Astrocyte (in vitro differentiated cells and primary cell): ENCODE measurements around the genes CLCN7 and TELO2.

DNA sequence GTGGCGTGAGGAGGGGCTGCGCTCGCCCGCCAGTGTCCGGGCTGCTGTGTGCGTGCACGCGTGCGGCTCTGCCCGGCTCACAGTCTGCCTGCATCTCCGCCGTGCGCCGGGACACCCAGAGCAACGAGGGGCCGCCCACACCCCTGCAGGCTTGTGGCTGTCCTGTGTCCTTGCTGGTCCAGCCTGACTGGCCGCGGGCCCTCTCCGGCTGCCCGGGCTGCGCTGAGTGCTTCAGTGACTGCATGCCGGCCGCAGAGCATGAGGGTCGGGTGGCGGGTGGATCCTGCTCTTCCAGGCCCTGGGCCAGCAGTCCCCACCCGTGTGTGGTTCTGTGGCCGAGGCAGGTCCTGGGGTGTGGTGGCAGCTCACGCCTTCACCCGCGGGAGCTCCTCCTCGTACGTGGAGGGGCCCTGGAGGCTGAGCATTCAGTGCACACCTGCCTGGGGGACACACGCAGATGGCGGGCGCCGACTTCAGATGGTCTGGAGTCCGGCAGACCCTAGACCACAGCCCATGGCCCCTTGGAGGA lies 12.3 kb downstream of the TPSG1 start:
- PRO-cap = no peak
- RRBS, 2 experiments = 94 to 95% methylated on average over 10 to 16 of the region's 37 CpGs

- PRO-cap = no peak
- RRBS, 2 experiments = 3% methylated on average over 2 to 13 of the region's 36 CpGs
Measured at GRCh38 chr16:1300562-1301261, 8.7 kb upstream of the UBE2I start.

DNA sequence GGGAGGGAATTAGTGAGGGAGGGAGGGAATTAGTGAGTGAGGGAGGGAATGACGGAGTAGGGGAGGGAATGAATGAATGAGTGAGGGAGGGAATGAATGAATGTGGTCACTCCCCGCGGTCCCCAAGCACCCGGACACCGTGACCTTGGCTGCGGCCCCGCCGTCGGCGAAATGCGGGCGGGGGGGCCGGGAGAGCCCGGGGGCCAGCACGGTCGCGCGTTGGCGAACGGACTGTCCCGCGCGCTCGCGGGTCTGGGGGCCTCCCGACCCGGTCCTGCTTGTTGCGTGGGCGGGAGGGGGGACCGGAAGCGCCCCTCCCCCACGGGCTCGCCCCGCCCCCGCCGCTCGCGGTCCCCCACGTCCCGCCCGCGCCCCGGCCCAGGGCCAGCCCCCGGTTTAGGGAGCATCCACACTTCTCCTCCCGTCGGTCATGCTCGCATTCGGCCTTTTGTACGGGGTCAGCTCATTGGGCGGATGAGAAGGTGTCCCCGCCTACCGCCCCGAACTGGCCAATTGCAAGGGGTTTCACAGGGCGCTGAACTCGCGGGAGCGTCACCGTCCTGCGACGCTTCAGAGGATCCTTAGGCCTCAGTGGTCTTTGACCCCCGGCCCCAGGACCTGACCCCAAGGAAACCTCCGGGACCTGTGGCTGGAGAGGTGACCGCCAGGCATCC lies 684 bp upstream of the UBE2I start:
- PRO-cap = bidirectional peak, plus-strand start at position 528 of the sequence, minus-strand start at position 254 of the sequence; unidirectional peak, plus-strand start at position 603 of the sequence
- RRBS, 2 experiments = 1 to 3% methylated on average over 37 of the region's 63 CpGs

DNA sequence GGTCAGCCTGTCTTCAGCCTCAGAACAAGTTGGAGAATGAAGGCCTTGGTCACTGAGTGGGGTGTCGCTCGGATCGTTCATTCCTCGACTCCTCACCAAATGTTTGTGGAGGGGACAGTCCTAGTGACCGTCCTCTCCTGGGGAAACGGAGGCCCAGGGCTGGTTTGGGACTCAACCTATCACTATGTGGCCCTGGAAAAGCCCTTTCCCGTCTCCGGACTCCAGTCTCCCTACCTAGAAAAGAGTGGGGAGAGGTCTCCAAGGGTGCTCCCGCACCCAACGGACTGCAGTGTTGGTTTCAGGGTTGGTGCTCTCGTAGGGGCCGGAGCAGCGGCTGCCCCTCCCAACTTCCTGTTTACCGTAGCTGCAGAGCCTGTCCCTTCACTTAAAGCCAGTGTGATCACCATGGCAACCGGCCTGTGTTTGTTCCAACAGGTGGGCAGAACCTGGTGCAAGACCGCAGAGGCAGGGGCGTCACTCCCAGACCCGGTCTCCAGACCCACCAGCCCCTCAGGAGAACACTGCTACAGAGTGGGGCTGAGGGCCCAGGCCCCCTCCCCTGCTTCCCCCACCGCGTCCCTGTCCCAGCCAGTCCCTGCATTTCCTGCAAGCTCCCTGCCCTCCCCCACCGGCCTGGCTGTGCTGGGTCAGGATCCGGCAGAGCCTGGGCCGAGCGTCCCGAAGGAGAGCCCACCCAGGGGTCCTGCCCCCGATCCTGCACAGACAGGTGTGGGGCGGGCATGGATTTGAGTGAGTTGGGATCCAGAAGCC lies 1.7 kb upstream of the BAIAP3 start:
- PRO-cap = bidirectional peak, plus-strand start at position 450 of the sequence, minus-strand start at position 299 of the sequence
- RRBS, 2 experiments = 2 to 5% methylated on average over 6 to 8 of the region's 27 CpGs

- PRO-cap = no peak
- RRBS, 2 experiments = 88% methylated on average over 3 of the region's 7 CpGs; no CpG with 5 or more reads in 1 of the 2 experiments
Measured at GRCh38 chr16:1363645-1364128, 12.0 kb downstream of the GNPTG start.

- PRO-cap = unidirectional peak, plus-strand start at chr16:1413970
- RRBS, 2 experiments = 3 to 5% methylated on average over 20 to 40 of the region's 66 CpGs
Measured at GRCh38 chr16:1413343-1414307, 879 bp downstream of the UNKL start.

DNA sequence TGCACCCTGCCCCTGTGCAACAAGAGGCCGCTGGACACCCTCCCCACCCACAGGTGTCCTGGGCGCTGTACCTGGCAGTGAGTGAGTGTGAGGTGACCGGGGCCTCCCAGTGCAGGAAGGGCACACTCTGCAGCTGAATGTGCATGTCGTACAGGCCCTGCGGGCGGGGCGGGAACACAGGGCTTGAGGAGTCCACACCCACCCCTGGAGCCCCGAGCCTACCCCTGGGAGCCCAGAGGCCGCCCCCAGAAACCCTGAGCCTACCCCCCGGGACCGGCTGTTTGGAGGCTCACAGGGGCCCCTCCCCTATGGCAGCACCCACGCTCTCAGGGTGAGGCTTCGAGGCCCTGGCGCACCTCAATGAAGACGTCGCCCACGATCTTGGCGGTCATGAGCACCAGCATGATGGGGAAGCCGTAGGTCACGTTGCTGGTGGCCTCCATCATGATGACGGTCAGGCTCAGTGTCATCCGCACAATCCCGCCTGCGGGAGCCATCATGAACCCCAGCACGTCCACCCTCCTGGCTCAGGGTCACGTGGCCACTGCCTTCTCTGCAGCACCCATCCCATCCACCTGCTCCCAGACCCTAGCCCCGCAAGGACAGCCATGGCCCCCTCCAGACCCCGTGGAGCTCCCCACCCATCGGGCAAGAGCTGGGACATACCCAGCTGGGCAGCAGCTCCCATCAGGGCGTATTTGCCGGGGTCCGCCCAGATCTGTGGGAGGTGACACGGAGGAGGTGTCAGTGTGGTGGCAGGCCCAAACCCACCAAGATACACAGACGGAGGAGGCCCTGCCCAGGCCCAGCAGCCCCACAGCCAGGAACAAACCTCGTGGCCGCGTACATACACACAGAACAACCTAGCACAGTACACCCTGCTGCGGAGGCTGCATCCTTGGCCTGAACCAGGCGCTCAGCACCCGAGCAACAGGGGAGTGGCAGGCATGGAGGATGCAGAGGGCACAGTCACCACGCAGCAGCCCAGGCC lies 4.5 kb upstream of the CCDC154 start:
- PRO-cap = no peak
- RRBS, 2 experiments = no CpG with 5 or more reads among the region's 41 CpGs

DNA sequence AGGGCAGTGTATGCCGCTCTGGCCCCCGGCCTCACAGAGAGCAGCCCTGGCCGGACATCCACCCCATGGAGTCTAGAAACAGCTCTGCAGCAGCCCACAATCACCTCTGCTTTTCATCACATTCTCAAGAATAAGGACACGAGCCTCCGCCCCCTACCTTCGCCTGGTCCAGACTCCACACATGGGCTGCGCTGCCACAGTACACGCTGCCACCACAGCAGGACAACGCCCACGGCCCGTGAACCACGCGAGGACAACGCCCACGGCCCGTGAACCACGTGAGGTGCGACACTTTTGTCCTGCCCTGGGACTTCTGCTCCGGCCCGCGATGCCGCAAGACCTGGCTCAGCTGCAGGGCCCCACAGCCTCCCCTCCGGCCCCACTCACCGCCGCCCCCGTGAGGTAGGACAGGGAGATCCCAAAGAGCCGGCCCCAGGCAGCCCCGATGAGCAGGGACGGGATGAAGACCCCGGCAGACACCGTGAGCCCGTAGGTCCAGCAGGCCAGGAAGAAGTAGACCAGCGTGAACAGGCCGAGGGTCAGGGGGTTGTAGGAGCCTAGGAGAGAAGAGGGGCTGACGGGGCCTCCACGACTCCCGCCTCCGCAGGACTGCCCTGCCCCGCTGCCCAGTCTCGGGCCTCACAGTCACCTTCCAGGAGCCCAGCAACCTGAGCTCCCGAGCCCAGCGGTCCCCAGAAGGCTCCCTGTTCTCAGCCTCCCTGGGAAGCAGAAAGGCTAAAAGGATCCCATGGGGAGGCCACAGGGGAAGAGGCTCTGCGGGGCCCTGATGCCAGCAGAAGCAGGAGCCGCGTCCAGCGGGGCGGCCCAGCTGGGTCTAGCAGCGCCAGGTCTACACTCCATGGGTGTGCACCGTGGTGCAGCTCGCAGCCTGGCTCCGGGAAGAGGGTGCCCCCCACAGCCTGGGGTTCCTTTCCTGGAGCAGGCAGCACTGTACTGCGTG lies 6.0 kb upstream of the CCDC154 start:
- PRO-cap = no peak
- RRBS, 2 experiments = 80 to 81% methylated on average over 12 to 13 of the region's 52 CpGs

- PRO-cap = no peak
- RRBS, 2 experiments = no CpG with 5 or more reads among the region's 44 CpGs
Measured at GRCh38 chr16:1452267-1453130, 8.1 kb upstream of the CCDC154 start.

GRCh38 chr16:1474871-1475783 lies at the start of gene CLCN7:
CLCN7 (minus strand) TSS chr16:1475028.
- PRO-cap = bidirectional peak, plus-strand start at chr16:1475116, minus-strand start at chr16:1474995
- RRBS, 2 experiments = 4 to 8% methylated on average over 32 to 34 of the region's 101 CpGs

GRCh38 chr16:1492783-1493703 lies at the start of gene TELO2:
TELO2 (plus strand) TSS chr16:1493360.
- PRO-cap = bidirectional peak, plus-strand start at chr16:1493466, minus-strand start at chr16:1493243
- RRBS, 2 experiments = 1 to 4% methylated on average over 24 to 28 of the region's 89 CpGs

DNA sequence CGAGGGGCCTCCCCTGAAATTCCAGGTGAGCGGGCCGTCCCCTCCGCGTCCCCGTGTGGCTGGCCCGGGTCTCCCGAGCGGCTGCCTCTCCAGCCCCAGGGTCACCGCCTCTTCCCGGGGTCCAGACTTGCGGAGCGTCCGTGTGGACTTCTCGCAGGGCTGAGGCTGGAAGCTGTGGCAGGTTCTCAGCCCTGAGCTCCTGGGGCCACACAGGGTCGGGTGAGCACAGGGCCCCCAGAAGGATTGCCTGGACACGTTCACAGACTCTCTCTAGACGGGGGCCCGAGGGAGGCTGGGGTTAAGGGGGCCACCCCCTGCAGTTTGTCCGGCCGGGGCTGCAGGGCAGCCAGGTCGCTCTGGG lies 7.5 kb downstream of the TELO2 start:
- PRO-cap = no peak
- RRBS, 2 experiments = 95% methylated on average over 12 of the region's 22 CpGs

GRCh38 chr16:1526413-1527350 lies 6.8 kb upstream of the TMEM204 start:
- PRO-cap = no peak
- RRBS, 2 experiments = 86% methylated on average over 2 of the region's 42 CpGs; no CpG with 5 or more reads in 1 of the 2 experiments

DNA sequence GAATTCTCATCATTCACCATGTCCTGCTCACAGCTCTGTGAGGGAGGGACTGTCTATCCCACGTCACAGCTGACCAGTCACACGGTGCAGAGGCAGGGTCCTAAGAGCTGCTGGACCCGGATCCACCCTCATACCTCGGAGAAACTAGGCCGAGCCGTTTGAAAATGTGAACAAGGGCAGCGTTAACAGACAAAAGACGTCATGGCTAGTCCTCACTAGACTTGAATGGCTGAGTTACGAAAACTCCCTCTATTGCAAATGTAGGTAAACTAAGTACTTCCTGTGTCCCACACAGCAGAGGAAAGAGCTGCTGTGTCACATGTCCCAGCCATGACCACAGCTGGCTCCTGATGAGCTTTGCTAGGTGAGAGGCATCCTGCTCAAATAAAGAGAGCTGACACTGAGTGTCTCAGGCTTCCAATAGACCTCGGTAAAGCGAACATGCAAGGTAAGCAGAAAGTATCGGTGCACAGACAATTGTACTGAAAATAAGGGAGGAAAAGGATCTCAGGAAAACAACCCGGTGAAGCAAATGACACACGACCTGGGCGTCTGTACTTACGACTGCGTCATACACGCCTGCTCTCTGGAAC lies 26.0 kb downstream of the TMEM204 start:
- PRO-cap = no peak
- RRBS, 2 experiments = no CpG with 5 or more reads among the region's 18 CpGs

GRCh38 chr16:1591974-1592869 lies 19.6 kb downstream of the IFT140 start:
- PRO-cap = no peak
- RRBS, 2 experiments = 91 to 95% methylated on average over 4 of the region's 30 CpGs

DNA sequence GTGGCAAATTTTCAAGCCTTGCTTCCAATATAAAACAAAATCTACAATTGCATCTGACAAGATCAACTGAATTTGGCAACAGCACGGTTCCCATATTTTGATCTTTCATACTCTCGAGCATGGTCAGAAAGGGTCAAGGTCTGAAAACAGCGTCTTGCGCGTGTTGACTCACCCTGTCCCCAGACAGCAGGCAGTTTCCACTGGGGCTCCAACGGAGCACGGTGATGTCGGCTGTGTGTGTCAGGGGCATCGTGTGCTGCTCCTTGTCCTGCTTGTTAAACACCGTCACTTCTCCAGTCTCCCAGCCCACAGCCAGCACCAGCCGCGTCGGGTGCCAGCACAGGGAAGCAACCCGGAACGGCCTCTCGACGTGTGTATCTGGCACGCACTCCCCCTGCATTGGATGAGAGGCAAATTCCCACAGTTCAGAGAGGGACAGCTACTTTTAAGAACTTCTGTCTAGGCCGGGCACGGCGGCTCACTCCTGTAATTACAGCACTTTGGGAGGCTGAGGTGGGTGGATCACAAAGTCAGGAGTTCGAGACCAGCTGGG lies 9.6 kb downstream of the IFT140 start:
- PRO-cap = no peak
- RRBS, 2 experiments = 91% methylated on average over 5 of the region's 22 CpGs; no CpG with 5 or more reads in 1 of the 2 experiments

DNA sequence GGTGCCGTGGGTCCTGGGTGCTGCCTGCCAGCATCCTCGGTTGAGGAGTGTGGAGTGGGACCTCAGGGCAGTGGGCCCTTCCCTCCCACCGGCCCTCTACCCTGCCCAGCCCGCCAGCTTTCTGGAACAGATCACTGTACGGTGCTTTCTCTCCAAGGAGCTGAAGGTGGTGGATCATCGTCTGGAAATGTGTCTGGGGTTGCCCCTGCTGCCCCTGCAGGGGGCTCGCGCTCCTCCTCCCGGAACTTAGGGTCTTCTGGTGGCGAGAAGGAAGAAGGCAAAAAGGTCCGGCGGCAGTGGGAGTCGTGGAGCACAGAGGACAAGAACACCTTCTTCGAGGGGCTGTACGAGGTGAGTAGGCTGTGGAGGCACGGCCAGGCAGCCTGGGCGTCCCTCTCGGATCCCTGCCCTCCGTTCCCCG lies 13.7 kb downstream of the CRAMP1 start:
- PRO-cap = no peak
- RRBS, 2 experiments = no CpG with 5 or more reads among the region's 20 CpGs

DNA sequence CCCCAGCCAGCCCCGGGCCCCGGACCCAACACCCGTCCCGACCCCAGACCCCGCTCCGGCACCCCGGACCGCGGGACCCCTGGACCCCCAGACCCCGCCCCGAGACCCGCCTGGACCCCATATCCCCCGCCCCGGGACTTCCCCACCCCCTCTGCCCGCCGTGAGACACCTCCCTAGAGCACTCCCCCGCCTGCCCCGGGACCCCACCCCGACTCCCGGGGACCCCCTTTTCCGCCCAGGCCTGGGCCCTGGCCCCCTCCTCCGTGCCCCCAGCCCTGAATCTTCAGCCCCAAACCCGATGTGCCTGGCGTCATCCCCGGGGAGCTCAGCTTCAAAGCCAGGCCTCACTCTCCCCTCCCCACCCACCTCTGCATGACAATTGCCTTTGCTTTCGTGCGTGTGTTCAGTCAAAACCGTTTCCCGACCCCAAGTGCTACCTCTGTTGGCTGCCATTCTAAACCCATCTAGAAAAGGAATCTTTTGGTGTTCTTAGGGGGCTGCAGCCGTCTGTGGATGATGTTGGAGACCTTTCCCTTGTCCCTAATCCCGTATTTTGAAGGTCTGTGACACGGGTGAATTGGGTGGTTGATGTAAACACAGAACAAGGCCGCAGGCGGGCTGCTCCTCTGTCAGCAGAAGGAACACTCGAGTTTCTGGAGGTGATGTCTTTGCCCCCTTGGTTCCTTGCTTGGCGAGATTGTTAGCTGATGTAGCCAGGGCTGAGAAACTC lies 869 bp downstream of the MAPK8IP3 start:
- PRO-cap = no peak
- RRBS, 2 experiments = 1 to 2% methylated on average over 16 to 21 of the region's 36 CpGs

GRCh38 chr16:1757919-1758250 lies 13.5 kb downstream of the NME3 start:
- PRO-cap = no peak
- RRBS, 2 experiments = no CpG with 5 or more reads among the region's 13 CpGs

DNA sequence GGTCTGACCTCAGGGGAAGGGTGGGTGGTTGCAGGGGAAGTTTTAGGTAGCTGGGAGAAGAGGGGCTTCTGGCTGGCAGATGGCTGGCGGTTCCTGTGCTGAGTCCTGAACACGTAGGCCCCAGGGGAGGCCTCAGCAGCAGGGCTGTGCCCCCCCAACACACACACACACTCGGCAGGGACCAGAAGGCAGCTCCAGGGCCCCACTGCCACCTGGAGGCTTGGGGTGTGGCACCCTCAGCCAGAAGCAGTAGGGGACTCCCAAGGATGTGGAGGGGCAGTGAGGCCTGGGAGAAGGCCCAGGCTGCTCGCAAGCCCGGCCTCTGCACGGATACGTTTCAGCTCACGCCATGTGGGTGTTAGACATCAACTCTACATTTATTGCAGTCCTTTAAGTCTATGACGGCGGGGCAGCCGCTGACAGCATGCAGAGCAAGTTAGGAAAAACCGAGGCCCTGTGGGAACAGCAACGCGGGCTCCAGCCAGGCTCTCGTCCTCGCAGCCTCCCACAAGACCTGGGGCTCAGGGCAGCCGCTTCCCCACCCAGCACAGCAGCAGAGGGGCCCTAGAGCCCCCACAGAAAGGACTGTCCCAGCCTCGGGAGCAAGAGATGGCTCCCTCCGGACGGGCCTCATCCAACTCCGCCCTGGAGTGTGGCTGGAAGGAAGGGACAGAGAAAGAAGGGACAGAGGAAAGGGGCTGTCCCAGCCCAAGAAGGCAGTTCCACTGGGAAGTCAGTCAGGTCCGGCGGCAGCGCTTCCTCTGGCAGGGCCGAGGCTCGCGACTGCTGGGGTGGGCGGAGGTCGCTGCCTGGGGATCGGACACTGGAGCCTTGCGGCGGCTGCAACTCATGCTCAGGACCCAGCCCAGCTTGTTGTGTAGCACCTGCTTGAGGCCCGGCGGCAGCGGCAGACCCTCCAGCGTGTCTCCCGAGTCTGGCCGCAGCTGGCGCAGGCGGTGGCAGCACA lies 3.7 kb upstream of the MRPS34 start:
- PRO-cap = no peak
- RRBS, 2 experiments = 89% methylated on average over 3 of the region's 40 CpGs; no CpG with 5 or more reads in 1 of the 2 experiments